Pericardium fibroblast (primary cell): ENCODE measurements around the gene SKA1.

GRCh38 chr18:50159607-50160101 is 35.3 kb downstream of the MYO5B start:
- RAMPAGE, long total RNA: no peak

DNA sequence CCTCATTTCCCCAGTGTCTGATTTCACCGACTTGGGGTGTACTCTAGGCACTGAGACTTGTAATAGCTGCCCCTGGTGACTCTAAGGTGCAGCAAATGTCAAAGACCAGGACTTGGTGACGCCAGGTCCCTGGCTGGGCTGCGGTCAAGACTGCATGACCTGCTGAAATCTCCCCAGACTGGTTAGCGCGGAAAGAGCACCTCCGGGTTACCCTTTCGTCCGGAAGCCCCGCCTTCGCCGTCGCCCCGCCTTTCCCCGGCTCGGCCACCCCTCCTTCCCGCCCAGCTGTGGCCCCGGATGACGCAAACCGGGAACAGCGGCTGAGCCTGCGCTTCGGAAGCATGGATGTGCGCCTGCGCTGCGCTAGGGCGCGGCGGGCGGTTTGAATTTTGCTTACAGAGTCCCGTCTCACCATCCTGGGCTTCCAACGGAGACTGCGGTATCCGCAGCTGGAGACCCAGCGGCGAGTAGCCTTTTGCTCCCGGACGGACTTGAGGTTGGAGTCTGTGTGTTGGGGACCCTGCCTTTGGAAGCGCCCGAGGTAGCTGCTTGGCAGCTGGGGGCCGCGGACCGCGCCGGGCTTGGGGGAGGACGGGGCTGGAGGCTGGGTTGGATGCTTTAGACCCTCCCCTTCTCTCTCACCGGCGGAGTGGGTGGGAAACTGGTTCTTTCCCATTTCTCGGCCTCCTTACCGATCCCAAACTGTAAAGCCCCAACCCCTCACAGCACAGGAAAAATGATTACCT is at the start of gene SKA1:
SKA1 (plus strand) TSS at position 348 of the 746 bp plus-strand sequence.
- RAMPAGE, long total RNA: no peak

DNA sequence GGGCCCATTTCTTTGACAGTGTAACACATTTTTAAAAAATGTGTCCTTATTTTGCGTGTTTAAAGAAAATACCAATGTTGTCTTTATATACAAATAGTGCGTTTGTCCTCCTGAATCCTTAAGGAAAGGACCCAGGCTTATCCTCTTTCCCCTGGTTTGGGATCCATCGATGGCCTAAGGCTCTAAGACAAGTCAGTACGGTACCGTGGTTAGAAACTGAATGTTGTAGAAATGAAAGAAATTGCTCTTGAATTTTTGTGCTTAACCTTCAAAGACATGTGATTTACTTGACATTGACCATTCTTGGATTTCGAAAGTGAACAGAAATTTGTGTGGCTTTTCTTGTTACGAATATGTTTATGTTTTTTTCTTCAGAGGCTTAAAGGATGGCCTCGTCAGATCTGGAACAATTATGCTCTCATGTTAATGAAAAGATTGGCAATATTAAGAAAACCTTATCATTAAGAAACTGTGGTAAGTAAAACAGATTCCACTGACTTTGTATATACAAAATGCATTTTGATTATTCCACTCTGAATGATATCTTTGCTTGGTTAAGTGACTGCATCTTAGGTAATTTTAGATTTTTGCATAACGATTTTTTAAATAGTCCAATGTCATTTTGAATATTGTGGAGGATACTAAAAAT is 723 bp downstream of the SKA1 start:
- RAMPAGE, long total RNA: no peak

DNA sequence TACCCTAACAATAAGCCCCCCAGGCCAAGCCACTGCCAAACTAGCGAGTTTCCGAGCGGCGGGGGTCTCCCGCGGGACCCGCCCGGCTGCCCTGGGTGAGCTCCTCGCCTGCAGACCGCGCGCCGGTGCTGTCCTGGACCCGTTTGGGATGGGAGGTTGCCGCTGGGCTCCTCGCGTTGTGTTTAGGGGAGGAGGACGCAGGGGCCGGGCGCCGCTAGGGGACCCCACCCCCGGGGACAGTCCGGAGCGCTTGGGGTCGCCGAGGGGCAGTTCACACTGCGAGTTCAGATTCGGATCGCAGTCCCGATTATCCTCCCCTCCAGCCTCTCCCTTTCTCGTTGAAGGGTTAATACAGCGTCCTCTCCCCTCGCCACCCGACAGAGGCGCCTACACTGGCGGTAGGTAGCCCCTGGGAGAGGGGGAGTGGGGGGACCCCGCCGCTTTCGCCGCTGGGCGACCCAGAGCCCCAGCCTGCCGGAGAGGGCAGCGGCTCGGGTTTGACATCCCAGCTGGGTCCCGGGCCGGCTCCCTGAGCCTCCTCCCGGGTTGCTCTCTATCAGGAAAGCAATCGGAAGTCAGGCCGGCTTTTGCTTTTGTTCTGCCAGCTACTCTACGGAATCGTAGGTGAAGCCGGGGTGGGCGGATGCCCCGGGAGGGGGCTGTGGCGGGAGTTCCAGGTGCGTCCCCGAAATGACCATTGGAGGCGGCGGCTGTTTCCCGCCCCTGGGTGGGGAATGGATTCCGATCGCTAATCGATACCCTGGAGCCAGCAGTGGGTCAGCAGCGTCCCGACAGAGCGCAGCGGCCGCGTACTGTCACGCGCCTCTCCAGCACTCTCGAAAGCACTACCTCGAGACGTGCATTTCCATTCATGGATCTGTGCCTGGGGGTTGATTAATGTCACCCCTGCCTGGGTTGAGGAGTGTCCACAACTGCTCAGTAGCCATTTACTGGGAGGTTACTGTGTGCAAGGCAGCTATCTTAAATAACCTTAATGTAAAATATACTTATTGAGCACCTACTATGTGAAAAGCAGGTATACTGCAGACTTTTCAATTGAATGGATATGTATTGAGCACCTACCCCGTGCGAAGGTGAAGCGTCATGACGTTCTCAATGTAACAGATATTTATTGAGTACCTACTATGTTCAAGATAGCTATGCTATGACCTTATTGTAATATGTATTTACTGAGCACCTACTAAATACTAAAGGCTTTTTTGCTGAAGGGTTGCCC is 893 bp downstream of the MAPK4 start:
- RAMPAGE, long total RNA: no peak

DNA sequence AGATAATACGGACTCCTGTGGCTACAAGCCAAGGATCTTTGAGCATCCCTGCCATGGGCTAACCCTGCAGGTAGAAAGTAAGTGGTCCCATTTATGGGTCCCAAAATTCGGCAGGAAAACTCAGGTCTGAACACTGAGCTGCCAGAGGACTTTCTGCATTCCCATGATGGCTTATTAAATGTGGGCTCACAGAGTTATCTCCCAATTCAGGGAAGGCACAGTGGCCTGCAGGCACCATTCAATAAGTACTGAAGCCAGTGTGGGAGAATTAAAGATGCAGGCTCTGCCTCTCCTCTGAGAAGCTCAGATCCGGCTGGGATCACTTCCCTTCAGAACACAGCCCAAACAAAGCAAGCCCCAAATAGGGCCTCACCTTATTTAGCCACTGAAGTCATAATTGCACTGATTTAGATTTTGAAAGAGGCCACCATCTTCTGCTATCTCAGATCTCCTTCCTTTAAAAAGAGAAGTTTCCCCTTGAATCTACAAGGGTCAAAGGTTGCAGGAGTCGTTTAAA is 94.3 kb downstream of the MAPK4 start:
- RAMPAGE, long total RNA: no peak

DNA sequence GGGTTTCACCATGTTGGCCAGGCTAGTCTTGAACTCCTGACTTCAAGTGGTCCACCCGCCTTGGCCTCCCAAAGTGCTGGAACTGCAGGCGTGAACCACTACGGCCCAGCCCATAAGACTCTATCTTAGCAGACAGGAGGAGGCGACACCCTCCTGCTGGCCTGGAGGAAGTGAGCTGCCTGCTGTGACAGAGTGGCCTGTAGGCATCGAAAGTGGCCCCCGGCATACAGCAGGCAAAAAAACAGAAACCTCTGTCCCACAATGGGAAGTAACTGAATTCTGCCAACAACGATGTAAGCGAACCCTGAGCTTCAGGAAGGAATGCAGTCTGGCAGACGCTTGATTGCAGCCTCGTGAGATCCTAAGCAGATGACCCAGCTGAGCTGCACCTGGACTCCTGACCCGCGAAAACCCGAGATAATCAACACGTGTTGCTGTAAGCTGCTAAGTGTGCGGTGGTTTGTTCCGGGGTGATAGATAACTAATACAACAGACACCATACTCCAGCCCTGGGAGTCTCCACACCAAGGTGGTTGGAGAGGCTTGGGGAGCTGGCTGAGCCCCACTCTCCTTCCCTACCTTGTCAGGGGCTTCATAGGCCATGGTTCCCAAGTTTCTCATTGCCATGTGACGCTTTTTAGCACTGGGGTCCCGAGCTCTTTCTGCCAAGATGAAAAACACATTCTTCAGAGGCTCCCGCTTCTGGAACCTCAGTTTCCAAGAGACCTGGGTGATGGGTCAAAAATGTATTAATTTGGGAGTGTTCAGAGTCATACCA is 13.5 kb downstream of the MRO start:
- RAMPAGE, long total RNA: no peak

DNA sequence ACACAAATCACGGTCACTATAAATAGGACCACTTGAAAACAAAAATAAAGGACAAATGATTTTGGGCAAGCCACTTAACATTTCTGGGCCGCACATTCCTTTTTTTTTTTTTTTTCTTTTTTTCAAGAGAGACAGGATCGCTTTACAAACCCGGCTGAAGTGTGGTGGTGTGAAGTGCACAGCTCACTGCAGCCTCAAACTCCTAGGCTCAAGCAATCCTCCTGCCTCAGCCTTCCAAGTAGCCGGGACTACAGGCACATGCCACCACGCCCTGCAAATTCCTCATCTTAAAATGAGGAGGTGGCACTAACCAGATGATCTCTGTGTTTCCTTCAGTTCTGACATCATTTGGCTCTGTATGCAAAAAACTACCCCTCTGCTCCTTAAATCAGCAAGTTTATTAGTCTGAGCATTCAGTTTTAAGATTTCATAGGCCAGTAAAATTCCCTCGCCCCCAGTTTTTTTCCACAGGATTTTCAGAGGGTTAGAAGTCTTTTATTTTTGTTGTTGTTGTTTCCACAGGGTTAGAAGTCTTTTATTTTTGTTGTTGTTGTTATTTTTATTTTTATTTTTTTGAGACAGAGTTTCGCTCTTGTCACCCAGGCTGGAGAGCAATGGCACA is 28.4 kb upstream of the MRO start:
- RAMPAGE, long total RNA: no peak

DNA sequence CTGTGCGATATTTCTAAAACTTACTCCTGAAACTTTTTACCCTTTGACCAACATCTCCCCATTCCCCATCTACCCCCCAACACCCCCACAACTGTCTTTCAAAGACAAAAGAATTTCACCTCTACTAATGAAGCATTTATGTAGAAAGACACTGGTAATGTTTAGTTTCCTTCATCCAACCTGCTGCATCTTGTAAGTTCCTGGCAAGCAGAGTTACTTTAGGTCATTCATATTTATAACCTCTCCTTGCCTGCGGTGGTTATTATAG is 1.2 kb upstream of the ME2 start:
- RAMPAGE, long total RNA: no peak

DNA sequence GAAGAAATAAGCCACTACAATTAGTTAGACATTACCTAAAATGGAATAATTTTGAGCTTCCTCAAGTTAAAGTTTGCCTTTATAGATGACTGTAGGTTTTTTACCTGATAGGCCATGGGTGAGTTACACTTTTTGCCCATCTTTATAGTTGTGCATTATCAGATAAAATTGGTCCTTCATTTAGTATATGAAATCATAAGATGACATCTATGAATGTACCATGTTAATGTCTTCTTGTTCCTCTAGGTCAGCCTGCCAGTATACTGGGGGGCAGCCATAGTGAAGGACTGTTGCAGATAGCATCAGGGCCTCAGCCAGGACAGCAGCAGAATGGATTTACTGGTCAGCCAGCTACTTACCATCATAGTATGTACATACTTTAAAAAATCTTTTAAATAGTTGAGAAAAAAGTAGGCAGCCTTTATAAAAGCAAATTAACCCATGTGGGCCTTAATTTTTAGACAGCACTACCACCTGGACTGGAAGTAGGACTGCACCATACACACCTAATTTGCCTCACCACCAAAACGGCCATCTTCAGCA is 27.9 kb downstream of the SMAD4 start:
- RAMPAGE, long total RNA: no peak

- RAMPAGE, long total RNA: no peak
These were observed 51.4 kb downstream of the SMAD4 start for GRCh38 chr18:51081141-51081993.

- RAMPAGE, long total RNA: no peak
These were observed 54.4 kb downstream of the SMAD4 start for GRCh38 chr18:51084404-51084812.

GRCh38 chr18:51184980-51185714 is 12.3 kb downstream of the MEX3C start:
- RAMPAGE, long total RNA: no peak

DNA sequence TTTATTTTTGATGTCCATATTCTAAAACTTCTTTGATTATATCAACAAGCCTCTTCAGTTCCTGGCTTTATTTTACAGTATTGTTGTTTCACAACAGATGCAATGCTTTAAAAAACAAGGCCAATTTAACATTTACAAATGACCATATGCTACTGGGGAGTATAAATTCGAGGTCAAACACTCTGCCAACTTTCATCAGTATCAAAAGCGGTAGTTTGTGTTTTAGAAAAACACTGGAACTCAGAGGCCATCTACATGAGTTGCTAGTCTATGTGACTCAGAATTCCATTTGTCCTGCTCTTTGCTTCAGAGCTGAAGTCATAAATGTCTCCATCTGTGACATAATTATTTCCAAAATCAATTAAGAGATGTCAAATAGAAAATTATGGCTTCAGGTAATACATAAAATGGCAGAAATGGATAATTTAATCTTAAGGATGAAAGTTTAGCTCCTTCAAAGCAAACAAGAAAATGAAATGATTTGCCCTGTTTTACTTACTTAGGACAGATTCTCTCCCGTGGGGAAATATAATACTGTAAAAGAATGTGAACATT is 3.8 kb downstream of the MEX3C start:
- RAMPAGE, long total RNA: no peak

DNA sequence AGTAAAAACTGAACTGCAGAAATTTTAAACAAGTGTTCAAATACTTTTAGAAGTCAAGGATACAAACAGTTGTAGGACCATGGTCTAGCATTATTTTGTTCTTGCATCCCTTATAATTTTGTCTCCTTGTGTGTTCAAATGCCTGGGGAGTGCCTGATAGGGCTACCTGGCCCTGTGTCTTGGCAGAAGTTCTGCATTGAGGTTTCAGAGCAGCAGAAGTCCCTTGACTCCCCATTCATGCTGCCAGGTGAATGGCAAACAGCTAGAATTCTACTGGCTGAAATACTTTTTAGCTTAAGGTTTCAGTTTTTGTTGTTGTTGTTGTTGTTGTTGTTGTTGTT is 379.4 kb upstream of the MEX3C start:
- RAMPAGE, long total RNA: no peak

DNA sequence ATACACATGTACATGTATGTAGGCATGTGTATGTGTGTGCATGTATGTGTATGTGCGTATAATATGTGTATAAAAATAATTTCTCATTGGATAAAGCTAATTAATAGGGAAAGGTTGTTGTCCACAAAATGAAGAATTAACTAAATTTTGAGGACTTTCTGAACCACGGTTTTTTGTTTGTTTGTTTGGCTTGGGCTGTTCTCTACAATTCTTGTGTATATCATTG is 529.1 kb upstream of the DCC start:
- RAMPAGE, long total RNA: no peak

GRCh38 chr18:52340365-52340780 is 376 bp downstream of the DCC start:
- RAMPAGE, long total RNA: no peak

GRCh38 chr18:54165790-54166352 is 58.6 kb downstream of the MBD2 start:
- RAMPAGE, long total RNA: no peak

DNA sequence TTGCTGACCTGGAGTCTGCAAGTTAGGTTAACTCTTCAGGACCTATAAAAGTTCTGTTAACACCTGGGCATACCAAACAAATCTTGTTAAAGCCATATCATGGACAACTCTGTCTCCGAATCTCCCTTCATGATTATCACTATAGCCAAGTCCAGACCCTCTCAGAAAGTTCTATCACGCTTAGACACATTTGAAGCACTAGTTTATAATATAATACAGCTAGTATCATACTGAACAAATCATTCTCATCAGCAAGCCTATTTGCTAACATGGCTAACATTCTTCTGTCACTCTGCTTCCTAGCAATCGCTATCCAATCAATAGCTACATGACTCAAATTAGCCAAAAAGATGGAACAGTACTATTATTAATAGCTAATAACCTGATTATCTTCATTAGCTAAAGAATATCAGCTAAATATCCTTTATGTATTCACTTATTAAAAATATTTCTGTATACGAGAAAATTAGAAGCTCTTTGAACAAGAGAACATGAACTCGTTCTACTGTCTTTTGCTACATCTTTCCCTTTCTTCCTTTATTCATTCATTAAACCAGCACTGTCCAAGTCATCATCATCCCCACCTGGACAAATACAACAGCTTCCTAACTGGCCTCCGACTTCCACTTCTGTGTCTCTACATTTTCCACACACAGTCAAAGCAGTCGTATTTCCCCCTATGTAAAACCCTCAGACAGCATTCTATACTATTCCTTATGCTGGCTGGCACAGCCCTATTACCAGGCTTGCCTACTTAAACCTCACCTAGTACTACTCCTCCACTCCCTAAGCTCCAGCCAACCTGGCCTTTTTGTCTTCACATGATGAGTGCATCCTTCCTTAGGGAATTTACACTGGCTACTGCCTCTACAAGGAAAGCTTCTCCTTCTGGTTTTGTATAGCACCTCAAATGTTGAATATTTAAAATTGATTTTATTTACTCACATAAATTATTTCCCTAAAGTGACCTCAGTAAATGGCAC is 27.6 kb downstream of the MBD2 start:
- RAMPAGE, long total RNA: no peak

DNA sequence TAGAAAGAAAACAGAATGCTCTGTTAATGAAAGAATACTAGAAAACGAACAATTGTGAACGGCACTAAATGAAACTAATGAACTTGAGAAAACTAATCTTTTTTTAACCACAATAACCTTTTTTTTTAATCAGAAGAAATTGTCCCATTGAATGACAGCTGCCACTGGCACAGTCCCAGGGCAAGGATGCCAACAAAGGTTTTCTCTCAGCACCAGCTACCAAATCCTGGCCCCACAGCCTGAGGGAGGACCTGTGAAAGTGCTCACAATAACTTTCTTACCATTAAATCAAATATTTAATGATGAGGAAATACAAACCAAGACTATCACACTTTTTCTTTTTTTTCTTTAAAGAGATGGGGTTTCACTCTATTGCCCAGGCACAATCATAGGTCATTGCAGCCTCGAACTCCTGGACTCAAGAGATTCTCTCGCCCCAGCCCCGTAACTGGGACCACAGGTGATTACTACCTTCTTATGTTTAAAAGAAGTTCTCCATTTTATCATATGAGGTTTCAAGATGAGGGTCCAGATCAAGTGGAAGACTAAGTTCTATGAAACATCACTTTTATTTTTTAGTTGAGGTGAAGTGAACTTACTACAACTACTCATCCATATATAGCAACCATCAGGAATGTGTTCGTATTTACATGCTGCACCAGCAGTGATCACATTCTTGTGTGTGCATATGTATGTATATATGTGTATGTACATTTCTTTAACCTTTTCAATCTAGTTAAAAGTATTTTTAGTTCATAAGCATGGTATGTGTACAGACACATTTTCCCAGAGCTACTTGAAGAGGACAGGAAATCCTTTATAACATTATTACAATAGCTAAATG is 2.1 kb downstream of the MBD2 start:
- RAMPAGE, long total RNA: no peak

DNA sequence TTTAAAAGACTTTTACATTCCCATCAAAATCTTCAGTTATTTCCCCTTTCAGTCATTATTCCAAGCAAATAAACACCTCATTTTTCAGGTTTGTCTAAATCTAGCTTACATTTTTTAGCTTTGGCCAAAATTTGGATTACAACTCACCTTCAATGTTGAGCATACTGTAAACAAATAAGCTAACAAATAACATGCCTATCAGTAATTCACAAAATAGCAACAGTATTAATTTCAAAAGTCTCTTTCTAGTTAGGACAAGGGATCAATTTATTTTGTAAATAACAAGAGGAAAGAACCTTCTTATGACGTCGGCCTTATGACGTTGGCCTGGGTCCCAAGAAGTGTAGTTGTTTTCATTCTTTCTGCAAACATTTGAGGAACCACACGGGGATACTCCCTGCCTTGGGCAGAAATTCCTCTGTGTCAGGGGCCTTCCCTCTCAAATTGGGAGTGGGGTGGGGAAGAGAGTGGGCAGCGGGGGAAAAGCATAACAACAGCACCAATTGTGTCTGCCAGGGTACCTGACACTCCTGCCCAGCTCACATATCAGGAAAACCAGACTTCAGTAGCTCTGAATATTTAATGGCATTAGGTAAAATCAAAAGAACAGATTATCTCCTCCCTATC is 1.3 kb downstream of the CCDC68 start:
- RAMPAGE, long total RNA: no peak